Cardiac atrium fibroblast (primary cell): ENCODE results near the gene HLX.

GRCh38 chr1:220264652-220264894 lies 7.7 kb downstream of the RAB3GAP2 start:
- RAMPAGE, long total RNA = no peak

GRCh38 chr1:220526991-220527851 lies 715 bp upstream of the MARK1 start:
- RAMPAGE, long total RNA = no peak

- RAMPAGE, long total RNA = no peak
Measured at GRCh38 chr1:220706357-220706938, 16.3 kb downstream of the C1orf115 start.

DNA sequence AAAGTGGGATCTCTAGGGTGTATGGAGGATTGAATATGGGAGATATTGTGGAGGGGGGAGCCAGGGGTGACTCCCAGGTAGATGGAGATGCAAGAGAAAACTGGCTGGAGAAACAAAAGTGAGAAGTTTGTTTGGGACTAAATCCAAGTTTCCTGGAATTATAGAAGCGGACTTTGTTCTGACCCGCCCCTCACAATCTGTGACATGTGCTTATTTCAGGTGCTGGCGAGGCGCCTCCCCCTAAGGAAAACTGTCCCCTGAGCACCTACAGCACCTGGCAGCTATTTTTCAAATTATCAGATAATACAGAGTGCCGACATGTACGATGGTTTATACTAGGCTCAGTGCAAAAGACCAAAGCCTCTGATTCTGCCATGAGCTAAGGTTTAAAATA lies 13.9 kb downstream of the MTARC2 start:
- RAMPAGE, long total RNA = no peak

DNA sequence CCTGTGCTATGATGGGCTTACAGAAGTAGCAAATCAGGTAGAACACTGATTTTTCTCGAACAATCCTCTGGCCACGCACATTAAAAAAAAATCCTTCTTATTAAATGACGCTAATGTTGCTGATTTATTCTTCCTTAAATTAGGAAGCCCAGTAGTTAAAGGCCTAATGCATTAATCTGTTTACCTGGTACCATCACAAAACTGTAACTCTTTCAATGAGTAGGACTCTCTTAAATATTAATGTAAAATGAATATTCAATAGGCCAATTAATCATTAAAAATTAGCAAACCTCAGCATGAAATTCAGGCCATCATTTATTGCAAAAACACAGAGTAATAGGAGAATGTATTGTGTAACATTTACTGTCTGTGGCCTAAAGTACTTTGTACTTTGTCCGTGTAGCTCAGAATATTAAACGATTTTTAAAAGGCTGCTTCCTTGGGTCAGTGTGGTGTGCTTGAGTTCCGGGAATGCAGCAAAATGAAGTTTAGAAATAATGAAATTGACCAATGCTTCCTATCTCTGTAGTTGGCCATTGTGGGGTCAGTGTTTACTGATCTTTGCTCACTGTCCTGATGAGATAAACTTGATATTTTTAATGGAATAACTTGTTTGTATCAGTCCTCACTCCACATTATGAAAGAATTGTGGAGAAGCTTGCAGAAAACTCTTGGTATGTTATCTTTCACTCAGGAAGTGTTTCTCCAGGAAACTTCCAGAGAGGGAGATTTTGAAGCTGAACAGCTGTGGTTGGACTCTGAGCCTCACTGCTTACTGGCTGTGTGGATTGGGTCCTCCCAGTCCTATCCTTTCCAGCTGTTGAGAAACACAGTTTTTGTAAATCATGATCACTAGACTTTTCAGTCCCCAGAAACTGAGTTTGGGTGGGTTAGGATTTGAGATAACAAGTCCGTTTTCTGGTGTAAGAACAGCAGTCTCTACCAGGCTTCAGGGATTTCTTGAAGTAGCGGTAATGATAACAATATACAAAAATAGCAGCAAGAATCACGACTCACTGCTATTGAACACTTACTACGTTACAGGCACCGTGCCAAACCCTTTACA lies 19.3 kb downstream of the MTARC2 start:
- RAMPAGE, long total RNA = no peak

DNA sequence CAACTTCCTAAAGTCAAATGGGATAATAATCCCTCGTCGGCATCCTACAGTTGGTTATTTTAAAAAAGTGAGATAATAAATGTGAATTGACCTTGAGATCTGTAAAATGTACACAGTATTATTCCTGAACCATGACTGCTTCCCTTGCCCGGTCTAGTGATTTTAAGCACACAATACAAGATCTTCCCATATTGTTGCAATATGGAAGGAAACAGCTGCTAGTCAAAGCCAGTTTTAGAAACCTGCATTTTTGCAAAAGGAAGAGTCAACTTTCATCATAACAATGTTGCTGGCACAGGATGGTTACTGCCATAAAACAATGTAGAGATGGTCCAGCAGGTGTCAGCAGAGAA lies 5.2 kb upstream of the HLX start:
- RAMPAGE, long total RNA = no peak

- RAMPAGE, long total RNA = no peak
Measured at GRCh38 chr1:220879270-220880416, at the start of gene HLX. TSS of gene HLX (plus strand) at chr1:220879443.

DNA sequence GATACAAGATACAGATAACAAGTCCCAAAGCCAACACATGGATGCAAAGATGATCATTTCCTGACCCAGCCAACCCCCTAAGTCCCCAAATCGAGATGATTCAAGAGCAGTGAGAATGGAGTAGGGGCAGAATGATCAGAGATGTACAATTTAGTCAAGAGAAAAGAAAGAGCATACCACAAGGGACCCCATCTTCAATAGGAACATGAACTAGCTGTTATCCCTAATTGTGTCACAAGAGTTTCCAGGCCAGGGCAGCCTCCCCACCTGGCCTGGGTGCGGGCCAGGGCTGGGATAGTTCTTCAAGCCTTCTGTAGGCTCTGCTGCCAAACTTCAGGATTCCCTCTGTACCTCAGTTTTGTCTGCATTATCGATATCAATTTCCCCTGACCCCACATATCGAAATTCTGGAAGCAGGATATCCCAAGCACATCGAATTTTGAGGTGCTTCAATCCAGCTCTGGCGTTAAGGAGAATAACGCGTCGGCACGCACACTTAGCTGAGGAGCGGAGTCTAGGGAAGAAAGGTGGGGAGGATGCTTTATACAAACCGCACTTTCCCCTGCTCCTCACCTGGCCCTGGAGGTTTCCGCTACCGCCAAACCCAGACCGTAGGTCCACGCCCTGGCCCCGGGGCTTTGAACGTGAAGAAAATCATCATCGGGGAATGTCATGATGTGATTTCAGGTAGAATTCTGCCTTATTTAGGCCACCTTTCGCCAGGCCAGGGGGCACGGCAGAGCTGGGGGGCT lies 7.3 kb downstream of the HLX start:
- RAMPAGE, long total RNA = no peak

- RAMPAGE, long total RNA = no peak
Measured at GRCh38 chr1:221046036-221046611, 166.9 kb downstream of the HLX start.

DNA sequence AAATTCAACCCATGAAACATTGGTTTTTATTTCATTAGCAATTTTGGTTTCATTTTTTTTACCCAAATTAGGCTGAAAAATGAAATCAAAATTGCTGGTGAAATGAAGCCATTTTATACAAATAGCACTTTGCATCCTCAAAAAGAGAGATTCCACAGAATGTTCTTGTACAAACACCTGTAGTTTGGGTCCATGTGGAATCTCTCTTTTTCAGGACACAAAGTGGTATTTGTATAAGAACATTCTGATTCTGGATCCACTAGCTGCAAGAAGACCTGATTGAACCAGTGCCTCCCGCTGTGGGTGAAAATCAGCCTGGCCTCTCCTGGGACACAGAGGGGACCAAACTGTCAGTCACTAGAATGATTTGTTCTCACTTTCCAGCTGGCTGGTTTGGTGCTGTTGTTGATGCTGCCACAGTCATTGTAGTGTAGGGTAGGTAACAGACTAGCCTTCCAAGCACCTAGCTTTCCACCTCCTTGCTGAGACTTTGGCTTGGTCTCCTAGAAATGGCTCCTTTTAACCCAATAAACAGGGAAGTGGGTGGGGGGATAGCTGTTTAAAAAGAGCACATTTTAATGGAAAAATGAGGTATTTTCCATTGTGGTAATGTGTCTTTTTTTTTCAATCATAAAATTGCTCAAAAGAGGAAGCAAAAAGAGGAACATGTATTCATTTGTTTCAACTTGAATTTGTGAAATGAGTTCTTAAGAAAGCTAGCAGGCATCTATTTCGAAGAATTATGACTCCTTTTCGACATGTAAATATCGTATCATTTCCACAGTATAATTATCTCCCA lies 189.9 kb downstream of the HLX start:
- RAMPAGE, long total RNA = no peak

DNA sequence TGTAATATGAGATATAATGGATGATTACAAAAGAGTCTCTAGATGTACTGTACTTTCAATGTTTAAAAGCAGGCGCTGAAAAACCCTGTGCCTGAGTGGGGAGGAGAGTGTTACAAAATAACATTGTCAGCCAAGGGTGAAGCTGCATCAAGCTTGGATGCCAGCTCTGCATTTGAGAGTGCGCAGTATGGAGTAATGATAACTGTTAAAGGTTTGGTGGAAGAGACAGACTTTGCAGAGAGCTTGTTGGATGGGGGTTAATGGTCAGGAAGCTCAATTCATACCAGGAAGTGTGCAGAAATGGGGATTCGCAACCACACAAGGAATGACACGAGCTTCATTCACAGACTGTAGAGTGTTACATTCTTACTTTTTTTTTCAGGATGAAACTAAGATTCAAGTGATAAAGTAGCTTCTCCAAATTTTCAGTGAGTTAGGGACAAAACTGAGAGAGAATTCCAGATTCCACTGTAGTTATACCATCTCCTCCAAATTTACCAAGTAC lies 120.7 kb downstream of the DUSP10 start:
- RAMPAGE, long total RNA = no peak

DNA sequence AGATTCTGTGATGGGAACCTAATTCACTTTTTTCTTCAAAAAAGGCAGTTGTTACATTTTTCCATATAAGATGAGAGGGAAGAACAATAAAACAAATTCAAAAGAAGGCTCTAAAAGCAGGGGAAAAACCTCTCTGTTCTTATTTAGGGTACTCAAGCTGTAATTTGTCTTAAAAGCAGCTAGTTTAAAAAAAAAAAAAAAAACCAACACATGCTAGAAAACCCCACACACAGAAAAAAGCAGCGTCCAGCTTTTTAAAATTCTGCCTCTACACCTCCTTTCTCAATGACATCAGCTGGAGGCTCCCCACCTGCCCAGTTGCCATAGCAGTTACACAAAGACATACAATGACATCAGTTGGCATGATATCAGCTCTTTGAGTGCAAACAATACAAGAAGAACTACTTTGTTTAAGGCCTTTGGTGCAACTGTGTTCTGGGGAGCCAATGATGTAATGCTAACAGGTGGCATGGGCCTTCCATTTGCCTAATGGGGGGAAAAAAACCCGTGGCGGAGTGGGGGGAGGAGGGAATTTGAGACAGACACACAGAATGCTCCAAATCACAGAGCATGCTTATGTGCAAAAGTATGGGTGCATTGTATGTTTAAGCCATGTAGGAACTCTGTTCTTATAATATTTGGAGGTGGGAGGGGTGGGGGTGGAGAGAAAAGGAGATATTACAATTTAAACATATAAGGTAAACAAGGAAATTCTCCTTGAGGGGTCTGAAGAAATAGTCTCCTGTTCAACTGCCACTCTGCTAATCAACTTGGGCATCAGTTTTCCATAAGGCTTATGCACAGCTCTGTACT lies 32.9 kb downstream of the DUSP10 start:
- RAMPAGE, long total RNA = no peak

- RAMPAGE, long total RNA = no peak
Measured at GRCh38 chr1:221736651-221737409, 5.1 kb downstream of the DUSP10 start.

DNA sequence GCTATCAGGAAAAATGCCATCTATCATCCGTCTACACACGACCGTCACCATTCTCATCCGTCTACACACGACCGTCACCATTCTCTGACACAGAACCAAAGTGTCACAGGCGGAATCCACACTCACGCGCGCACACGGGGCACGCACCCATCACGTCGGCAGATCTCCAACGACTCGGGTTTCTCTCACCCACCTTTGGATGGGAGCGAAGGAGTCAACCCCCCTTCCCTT lies 993 bp downstream of the DUSP10 start:
- RAMPAGE, long total RNA = no peak

- RAMPAGE, long total RNA = no peak
Measured at GRCh38 chr1:221743640-221744248, 1.9 kb upstream of the DUSP10 start.

DNA sequence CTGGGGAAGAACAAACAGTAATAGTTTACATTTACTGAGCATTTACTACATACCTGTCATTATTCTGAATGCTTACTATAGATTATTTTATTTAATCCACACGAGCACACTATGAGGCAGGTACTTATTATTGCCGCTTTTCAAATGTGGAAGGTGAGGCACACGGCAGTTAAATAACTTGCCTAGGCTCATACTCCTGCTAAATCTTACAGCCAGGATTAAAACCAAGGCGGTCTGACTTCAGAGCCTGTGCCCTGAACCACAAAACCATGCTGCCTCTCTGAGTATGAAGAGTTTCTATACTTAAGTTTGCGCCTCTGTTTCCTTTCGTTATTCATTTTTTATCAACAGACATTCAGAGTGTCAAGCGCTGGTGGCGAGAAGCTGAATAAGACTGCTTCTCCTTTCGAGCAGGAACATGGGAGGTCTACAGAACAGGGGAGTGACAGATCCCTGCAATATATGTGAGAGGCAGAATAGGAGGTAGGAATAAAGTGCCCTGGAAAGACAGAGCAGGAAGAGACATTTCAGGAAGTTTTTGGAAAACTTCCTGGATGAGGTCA lies 96.0 kb upstream of the DUSP10 start:
- RAMPAGE, long total RNA = no peak

DNA sequence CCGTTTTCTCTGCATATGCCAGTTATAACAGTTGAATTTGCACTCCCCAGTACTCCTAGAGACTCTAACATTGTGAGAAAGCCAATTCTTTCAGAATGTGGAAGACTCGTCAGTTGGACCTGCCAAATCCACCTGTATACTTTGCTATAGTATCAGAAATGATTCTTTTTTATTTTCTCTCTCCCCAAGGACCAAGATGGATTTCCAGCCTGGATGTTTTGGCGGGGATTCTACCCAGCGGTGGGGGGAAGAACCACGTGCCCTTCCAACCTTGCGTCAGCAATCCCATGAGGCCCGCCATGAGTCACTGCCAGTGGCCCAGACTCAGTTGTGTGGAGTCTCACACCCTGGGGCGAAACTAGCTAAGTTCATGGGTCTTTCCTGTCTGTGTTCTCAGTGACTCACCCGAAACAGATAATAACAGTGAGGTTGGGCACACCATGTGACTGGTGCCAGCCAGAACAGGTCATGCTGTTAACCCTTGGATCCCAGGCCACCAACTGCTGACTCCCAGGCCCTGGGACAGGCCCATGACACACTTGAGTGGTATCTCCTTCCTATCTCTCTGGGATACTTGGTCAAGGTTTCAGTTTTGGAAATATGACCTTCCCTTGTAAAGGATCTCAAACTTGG lies 97.9 kb upstream of the DUSP10 start:
- RAMPAGE, long total RNA = no peak

DNA sequence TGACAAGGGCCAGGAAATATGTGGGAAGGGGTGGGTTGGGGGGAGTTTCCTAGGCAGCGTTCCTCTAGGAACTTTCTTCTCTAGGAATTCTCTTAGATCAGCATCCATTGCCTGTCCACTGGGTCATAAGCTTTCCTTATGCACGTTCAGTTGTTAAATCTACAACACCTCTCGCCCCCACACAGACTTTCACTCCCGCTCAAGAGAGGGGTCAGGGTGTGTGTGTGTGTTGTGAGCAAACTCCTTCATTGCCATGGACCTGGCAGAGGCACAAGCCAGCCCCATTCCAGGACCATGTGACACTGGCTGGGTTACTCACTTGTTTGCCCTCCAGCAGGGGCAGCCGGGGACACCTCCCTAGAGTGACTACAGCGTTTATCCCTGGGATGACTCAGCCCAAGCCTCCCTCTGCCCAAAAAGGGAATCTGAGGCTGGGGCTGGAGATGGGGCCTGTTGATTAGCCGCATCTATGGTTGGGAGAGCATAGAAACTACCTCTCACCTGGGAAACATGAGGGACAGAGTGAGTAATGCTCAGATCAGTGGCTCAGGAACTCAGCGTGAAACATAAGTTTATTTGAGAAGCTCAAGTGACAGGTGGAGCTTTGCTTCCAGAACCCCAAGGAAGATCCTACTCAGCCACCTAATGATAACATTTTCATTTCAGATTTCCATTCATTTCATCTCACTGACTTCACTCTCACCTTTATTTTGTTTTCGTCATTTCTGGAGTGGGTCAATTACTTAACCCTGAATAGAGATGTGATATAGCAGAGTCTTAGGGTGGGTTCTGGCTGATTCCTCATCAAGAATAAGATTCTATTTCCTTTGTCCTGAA lies 145.3 kb upstream of the DUSP10 start:
- RAMPAGE, long total RNA = no peak

GRCh38 chr1:222061620-222062571 lies 320.0 kb upstream of the DUSP10 start:
- RAMPAGE, long total RNA = no peak

DNA sequence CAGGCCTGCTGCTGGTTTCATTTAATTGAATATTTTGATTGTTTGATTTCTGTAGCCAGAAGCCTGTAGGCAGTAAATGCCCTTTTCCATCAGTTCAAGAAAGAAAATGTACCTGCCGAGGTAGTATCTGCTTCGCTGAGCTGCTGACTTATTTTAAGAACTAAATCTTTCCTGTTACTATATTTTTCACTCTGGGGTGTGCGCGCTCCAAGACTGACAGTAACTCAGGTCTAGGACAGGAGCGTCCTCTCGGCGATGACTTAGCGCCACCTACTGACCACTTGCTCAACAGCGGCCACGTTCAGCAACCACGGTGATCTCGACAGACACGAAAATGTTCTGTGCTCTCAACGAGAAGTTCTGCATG lies 92.9 kb downstream of the HHIPL2 start:
- RAMPAGE, long total RNA = no peak